Colon Carcinoma Metastatic in the Brain (tissue), 2 donors: Measurements from ENCODE around the gene CBR3.

GRCh38 chr21:35499484-35499932, 450.4 kb upstream of the RUNX1 start:
- PRO-cap, 2 experiments = no peak in any of the 2 experiments

- PRO-cap, 2 experiments = no peak in any of the 2 experiments
Measured at GRCh38 chr21:35964107-35964395, 96.3 kb downstream of the SETD4 start.

GRCh38 chr21:36078996-36079572, 9.3 kb downstream of the CBR1 start:
- PRO-cap, 2 experiments = no peak in any of the 2 experiments

DNA sequence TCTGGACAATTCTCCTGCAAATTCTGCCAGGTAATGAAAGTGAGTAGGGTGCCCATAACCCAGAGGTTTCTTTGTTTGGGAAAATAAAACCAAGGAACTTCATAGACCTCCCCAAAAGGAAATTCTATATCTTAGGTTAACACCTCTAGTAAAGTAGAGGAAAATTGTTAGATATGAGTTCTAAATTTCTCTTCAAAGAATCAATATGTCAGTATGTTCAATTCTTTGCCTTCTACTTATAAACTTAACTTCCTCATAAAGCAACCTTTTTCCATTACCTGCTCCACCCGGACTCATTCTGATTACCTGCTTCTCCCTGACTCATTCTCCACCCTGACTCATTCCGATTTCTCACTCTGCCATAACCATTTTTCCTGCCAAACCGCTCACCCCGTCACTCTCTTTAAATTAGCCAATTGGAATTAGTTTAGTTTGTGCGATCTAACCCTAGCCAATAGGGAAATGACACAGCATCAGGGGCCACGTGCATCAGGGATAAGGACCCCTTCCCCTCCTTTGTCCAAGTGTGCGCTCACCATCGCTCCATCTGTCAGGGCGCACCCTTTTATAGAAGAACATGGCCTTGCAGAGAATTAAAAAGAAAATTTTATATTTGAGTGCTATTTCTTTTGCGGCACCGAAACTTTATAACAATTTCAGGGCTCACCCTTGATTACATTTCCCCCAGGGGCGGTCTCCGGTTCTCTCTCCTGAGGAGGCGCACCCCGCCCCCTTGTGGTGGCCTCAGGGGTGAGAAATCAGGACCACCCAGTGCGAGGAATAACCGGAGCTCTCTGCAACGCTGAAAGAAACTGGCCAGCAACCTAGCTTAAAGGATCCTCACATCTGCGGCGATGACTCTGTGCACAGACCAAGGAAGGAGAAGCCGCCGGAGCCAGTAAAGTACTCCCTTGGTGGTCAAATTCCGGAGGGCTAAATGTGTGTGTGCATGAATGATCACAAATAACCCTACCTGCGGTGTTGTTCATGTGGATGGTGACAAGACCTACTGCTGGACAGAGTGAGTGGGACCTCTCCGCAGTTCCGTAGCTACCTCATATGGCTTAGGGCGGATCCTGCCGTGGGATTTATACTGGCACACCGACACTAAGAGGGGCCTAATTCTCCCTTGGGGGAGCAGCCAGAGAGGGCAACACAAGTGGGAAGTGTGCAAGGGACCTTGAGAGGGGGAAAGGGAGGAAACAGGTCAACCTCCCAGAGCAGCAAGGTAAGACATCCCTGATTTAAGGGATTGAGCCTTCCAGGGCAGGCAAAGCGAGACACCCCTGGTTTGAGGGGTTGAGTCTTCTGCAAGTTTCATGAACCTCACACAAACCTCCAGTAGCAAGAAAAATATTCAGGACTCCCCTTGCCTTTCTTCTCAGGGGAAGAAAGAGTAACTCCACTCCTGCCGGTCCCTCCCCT, 30.3 kb upstream of the CBR3 start:
- PRO-cap, 2 experiments = no peak in any of the 2 experiments

DNA sequence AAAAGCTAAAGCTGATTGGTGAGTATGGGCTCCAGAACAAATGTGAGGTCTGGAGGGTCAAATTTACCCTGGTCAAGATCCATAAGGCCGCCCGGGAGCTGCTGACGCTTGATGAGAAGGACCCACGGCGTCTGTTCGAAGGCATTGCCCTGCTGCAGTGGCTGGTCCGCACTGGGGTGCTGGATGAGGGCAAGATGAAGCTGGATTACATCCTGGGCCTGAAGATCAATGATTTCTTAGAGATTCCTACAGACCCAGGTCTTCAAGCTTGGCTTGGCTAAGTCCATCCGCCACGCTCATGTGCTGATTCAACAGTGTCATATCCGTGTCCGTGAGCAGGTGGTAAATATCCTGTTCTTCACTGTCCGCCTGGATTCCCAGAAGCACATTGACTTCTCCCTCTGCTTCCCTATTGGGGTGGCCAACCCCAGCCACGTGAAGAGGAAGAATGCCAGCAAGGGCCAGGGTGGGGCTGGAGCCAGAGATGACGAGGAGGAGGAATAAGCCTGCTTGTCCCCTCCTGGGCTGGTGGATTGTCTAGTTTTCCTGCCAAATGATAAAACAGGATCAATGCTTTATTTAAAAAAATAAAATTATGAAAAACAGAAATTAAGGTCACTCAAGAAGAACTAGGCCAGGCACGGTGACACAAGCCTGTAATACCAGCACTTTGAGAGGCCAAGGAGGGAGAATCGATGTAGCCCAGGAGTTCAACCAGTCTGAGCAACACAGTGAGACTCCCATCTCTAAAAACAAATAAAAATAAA, 2.2 kb upstream of the CBR3 start:
- PRO-cap, 2 experiments = no peak in any of the 2 experiments

GRCh38 chr21:36135014-36135346, at the start of gene CBR3:
CBR3 (plus strand) TSS chr21:36135079.
- PRO-cap, 2 experiments = peak in 2 of 2 experiments; most common plus-strand start chr21:36135086 (in 2)

- PRO-cap, 2 experiments = no peak in any of the 2 experiments
Measured at GRCh38 chr21:36171189-36171659, 14.6 kb downstream of the DOP1B start.

DNA sequence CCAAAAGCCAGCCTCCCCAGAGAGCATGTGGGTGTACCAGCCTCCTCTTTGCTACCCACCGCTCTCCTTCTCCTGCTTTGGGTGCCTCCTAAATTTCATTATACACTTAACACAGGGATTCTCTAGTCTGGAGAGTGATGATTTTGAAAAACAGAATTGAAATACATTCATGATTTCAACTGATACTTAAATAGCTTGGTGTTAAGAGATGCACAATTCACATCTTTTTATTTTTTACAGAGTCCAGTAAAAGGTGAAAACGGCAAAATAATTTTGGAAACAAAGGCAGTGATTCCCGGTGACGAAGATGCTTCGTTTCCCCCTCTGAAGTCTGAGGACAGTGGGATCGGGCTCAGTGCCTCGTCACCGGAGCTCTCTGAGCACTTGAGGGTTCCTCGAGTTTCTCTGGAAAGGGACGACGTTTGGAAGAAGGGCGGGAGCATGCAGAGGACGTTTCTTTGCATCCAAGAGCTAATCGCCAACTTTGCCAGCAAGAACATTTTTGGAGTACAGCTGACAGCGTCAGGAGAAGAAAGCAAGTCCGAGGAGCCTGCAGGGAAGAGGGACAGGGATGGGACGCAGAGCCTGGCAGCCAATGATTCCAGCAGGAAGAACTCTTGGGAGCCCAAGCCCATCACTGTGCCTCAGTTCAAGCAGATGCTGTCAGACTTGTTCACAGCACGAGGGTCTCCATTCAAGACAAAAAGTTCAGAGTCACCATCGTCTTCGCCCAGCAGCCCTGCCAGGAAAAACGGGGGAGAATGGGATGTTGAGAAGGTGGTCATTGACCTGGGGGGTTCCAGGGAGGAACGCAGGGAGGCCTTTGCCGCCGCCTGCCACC, 73.8 kb downstream of the DOP1B start:
- PRO-cap, 2 experiments = no peak in any of the 2 experiments

- PRO-cap, 2 experiments = no peak in any of the 2 experiments
Measured at GRCh38 chr21:36260264-36260953, 59.6 kb upstream of the MORC3 start.

DNA sequence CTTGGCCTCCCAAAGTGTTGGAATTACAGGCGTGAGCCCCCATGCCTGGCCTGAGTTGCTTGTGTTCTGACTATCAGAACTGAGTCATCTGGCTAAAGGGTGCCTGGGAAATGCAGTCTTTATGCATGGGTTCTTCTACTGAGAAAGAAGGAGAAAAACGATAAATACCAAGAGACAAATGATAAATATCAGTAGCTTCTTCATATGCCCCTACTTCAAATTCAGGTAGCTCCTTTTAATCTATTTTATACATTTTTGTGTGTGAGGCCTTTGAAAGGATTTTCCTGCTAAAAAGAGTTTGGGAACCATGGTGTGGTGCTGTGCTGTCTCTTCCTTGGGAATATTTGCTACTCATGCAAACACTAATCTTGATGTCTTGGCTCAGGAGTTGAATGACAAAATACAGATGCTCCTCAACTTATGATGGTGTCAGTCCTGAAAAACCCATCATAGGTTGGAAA, 14.2 kb upstream of the CHAF1B start:
- PRO-cap, 2 experiments = no peak in any of the 2 experiments

DNA sequence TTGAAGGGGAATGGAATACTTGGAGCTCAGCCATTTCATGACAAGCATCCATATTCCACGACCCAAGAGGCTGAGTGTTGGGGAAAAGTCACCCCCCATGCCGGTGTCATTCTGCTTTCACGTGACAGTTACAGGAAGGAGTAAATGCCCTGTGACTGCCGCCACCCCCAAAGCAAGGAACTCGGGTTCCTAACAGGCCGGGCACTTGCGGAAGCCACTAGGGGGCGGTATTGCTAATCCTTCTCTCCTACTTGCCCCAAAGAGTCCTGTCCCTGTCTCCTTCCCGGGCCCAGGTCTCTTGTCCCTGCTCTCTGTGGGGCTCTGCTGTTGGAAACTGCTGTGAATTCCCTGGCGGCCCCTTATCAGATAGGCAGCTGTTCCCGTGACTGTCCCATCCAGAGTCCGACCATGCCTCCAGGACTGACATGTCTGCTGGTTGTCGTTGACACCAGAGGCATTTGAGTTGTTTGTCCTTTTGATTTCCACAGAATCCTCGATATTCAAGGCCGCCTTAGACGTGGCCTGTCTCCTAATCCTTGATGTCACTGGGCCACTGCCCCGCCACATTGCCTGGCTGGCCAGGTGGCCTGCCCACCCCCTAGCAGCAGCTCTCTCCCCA, 37.1 kb downstream of the CHAF1B start:
- PRO-cap, 2 experiments = no peak in any of the 2 experiments

DNA sequence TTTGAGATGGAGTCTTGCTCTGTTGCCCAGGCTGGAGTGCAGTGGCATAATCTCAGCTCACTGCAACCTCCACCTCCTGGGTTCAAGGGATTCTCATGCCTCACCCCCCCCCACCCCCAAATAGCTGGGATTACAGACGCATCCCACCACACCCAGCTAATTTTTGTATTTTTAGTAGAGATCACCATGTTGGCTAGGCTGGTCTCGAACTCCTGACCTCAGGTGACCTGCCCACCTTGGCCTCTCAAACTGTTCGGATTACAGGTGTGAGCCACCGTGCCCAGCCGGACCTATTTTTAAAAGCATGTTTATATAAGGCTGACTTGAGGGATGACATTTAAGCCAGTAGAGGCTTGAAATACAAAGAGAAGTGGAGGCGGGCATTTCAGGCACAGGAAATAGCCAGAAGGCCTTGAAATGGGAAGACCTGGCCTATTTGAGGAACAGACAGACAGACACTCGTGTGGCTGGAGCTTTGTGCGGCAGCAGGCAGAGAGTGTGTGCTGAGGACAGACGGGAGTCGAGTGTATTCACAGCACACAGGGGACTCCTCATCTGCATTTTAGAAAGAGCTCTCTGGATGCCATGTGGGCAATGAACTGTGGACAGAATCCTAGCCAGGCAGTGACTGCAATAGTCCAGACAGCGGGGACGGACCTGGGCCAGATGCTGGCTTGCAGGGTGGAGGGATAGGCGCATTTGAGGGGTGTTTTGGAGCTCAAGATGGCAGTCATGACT, 43.4 kb downstream of the CHAF1B start:
- PRO-cap, 2 experiments = no peak in any of the 2 experiments

GRCh38 chr21:36542598-36543182, 62.8 kb upstream of the CLDN14 start:
- PRO-cap, 2 experiments = no peak in any of the 2 experiments

DNA sequence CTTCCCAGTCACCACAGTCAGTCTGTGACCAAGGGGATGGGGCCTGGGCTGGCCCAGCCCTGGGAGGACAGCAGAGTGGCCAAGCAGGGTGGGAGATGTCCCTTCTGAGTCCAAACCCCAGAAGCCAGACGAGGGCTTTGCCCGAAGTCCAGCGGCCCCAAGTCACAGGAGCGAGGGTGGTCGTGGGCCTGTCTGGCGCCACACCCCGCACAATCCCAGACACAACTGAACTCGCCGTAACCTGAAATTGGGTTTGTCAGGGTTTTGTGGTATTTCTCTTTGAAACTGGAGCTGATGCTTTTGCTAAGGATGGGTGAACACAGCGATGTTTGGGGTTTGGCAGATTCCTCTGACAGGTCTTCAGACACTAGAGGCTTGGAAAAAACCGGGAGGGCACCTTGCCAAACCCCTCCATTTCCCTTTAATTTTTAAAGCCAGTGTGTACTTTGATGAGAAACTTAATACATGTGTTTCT, 29.8 kb downstream of the SIM2 start:
- PRO-cap, 2 experiments = no peak in any of the 2 experiments

DNA sequence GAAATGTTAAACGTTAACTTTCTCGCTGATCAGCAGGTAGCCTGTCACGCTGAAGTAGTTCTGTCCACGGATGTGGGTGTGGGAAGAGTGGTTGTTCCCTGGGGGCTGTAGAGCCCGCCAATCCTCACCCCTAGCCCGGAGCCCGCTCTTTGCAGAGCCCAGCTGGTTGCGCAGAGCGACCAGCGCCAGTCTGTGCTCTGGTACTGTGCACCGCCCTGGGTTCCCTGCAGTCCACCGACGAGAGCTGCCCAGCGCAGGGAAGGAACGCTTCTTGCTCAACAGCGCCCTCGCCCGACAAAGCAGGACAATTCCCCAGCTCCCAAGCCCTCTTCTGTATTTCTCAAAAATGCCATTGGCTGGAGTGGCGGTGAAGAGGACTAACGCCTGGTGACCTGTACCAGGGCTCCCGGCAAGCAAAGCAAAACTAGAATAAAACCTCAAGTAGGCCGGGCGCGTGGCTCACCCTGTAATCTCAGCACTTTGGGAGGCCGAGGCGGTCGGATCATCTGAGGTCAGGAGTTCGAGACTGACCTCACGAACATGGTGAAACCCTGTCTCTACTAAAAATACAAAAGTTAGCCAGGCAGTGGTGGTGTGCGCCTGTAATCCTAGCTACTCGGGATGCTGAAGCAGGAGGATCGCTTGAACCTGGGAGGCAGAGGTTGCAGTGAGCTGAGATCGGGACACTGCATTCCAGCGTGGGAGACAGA, 3.4 kb downstream of the RIPPLY3 start:
- PRO-cap, 2 experiments = no peak in any of the 2 experiments

- PRO-cap, 2 experiments = no peak in any of the 2 experiments
Measured at GRCh38 chr21:37079796-37080624, 7.0 kb downstream of the TTC3 start.

- PRO-cap, 2 experiments = no peak in any of the 2 experiments
Measured at GRCh38 chr21:37110153-37110828, 37.2 kb downstream of the TTC3 start.

- PRO-cap, 2 experiments = no peak in any of the 2 experiments
Measured at GRCh38 chr21:37257152-37257931, 9.8 kb downstream of the VPS26C start.

DNA sequence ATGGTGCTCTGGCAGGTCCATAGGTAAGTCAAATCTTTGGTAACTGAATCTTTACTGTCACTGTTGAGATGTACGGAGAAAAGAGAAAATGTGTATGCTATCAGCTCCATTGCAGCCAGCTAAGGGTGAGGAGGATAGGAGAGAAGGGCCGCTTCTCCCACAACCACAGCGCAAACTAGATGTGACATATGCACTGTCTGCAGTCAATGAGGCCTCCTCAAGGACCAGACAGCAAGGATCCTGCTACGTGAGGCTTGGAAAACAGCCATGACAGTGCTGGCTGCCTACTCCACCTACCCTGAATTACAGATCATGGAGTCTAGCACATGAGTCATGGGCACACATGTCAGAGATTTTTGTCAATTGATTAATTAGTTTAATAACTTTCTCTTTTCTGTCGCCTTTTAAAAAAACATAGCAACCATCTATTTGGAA, 3.4 kb downstream of the VPS26C start:
- PRO-cap, 2 experiments = no peak in any of the 2 experiments

GRCh38 chr21:37358336-37358847, 8.2 kb upstream of the DYRK1A start:
- PRO-cap, 2 experiments = no peak in any of the 2 experiments